Calu3 (cell line): ENCODE data around the gene HAO2.

GRCh38 chr1:117592117-117592854, 13.6 kb upstream of the TENT5C start:
- PRO-cap: no peak

DNA sequence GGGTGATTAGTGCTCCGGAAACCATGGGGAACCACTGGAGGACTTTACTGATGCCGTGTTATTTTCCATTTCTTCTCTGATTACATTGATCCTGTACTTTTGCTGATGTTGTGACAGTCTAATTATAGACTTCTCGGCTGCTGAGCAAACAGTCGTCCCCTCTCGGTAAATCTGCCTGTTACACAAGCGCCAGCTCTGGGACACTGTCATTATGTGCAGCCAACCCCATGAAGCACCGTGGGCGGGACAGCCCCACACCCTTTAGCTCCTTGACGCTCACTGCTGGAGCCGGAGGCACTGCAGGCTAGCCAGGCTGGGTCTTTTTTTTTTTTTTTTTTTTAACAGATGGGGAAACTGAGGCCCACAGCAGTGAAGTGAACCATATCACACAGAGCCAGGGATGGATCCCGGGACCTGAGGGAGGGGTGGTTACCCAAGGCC, 6.0 kb upstream of the TENT5C start:
- PRO-cap: no peak

DNA sequence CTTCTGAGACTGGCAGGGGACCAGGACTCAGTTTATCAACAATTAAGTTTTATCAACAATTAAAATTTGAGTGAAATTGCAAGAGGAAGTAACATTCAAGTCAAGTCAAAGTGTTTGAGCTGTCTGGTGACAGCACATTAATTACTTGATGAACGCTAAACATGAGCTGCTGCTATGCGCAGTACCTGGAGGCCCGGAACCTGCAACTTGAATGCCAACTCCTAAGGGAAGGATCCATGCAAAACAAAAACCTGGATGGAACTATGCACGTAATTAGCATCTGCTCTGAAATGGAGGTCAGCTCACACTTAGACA, 6.5 kb downstream of the TENT5C start:
- PRO-cap: no peak

DNA sequence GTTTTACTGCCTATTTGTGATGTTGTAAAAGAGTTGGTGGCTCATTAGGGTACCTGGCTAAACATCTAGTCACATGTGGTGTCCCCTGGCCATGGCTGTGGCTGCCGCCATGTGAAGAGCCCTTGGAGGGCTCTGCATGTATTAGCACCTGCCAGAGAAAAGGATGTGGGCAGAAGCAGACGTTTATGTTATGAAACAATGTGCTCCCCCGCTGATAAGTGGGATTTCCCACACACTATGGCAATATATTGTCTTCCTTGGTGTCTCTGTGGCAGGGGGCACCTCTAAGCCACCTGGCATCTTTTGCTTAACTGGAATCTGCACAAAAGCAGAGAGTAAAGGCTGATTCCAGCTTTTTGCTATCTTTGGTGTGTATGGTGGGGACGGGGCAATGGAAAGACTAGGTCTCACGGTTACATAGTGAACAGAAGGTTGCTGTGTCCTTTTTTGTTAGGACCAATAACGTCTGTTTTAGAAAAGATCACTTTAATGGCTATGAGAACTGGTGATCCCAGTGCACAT, 9.7 kb downstream of the TENT5C start:
- PRO-cap: no peak

GRCh38 chr1:117623186-117624378, 17.7 kb downstream of the TENT5C start:
- PRO-cap: no peak

- PRO-cap: no peak
Observed at GRCh38 chr1:117630105-117630423, 24.2 kb downstream of the TENT5C start.

DNA sequence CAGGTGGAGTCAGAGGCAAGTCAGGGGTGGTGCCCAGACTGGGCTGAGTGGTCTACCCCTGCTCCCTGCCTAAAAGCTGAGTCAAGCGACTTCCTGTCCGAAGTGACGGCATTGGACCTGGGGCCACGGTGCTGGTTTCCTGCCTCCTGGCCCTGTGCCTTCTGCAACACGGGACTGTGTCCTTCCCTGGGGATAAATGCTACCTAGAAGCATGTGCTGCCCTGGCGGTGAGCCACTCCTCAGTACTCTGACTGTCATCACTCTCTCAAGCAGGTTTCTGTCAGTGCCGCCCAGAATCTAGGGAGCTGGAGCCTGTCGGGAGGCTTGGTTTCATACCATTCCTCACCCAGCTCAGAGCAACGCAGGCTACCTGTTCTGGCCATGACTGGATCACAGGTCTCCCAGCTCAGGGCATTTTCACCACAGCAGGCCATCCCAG, 24.8 kb downstream of the TENT5C start:
- PRO-cap: no peak

DNA sequence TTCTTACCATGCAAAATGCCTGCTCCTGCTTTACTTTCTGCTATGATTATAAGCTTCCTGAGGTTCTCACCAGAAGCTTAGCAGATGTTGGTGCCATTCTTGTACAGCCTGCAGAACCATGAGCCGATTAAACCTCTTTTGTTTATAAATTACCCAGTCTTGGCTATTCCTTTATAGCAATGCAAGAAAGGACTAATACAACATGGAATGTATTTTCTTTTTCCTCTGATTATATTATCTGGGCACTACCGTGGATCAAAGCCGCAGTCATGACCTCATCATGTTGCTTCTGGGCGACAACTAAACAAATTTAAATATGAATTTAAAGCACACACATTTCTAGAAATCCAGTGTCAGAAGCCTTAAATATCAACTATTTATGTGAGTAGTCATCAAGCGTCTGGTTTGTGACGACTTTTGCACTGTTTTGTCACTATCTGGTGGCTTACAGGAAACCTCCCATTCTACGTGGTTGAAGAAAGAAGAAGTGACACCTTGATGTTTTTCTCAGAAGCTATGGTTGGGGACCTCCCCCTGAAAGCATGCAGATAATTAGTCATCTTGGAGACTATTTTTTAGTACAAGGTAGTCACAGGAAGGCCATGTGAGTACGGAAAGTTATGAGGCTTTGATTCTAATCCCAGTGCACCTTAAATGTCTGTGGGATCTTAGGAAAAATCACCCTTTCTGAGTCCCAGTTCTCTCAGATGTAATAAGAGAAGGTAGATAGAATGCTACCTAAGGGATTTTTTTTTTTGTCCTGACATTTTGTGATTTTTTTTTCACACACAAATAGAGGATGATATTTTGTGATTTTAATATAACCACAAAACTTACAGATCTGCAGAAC, 58.4 kb downstream of the TENT5C start:
- PRO-cap: no peak

GRCh38 chr1:117678442-117679137, 72.7 kb downstream of the TENT5C start:
- PRO-cap: no peak

- PRO-cap: no peak
Observed at GRCh38 chr1:117758786-117759579, 153.1 kb downstream of the TENT5C start.

DNA sequence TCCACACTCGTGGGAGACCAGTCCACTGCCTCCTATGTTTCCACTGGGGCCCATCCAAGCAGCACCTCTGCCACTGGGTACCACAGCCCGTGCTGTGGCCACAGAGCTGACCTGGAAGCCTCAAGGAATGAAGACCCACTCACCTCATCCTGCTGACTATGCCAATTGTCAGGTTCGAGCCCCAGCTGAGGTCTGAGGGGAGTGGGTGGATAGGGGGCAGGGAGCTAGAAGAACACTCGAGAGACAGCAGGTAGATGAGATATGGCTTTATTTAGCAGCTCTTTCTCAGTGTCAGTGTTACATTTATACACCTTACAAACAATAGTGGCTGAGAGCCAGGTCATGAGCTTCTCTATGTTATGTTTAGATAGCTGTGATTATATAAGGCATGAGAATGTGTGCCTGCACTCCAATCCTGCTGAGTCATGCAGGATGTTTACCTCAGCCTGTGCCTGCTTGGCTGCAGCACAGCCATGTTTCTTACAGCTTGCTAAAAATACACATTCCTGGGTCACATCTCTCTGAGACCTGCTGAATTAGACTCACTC, 107.8 kb downstream of the GDAP2 start:
- PRO-cap: no peak

GRCh38 chr1:119101458-119102181, 38.8 kb downstream of the WARS2 start:
- PRO-cap: no peak

GRCh38 chr1:119368638-119368915, at the start of gene HAO2:
TSS of gene HAO2 (plus strand) at chr1:119368785.
- PRO-cap: no peak

DNA sequence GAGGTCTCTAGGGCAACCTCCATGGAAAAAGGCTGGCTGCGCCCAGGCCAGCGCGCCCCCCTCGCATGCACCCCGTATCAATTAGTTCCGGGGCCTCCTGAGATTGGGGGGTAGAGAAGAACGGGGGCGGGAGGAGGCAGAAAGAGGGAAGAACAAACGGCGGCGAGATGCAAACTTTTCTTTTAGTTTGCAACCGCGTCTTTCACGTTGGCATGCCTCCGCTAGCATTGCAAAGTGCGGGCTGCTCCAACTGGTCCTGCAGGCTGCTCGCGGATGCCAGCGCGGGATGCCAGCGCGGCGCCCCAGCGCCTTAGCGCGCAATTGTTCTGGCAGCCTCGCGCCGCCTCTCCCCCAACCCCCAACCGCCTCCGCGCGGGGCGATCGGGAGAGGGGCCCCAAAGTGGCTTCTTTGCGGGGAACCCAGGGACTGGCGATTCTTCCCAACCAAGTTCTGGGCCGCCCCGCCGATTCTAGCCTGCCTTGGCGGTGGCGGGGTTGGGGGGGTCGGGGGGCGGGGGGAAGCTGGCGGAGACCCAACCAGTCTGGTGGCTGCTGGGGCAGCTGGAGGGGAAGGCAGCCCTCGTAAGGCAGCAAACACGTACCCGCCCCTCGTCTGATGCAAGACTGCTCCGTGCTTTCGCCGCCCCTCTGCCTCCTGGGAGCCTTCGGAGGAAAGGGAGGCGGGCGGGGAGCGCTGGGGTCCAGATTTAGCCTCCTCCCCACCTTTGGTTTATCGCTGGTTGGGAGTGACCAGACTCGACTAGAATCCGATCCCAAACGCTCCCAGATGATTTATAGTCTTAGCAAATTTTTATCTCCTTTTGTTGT, 663 bp downstream of the PHGDH start:
- PRO-cap: bidirectional peak, plus-strand start at position 361 of the sequence, minus-strand start at position 312 of the sequence; bidirectional peak, plus-strand start at position 665 of the sequence, minus-strand start at position 472 of the sequence

DNA sequence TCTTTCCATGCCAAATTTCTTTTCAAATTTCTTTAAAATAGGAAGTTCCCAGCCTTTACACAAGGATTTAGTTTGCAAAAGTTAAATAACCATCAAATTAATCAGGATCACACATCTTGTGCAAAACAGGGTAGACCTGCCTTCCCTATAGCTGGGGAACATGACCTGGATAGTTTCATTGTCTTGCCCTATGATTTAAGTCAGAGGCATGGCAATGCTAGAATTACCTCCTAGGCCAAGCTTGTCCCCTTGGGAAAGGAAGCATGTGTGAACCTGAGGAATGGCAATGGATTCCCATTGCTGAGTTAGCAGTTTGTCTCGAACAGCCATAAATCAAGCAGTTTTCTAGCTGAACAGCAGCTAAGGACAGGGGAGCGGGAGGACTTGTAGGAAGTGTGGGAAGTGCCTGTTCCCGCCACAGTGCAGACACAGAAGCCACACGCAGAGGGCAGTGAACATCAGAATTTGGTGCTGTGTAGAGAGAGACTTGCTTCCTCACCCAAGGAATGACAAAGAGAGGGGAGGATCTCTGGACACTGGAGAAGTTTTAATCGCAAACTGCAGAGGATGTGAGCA, 3.7 kb downstream of the PHGDH start:
- PRO-cap: no peak

- PRO-cap: no peak
Observed at GRCh38 chr1:119748708-119749260, 19.9 kb downstream of the HMGCS2 start.

DNA sequence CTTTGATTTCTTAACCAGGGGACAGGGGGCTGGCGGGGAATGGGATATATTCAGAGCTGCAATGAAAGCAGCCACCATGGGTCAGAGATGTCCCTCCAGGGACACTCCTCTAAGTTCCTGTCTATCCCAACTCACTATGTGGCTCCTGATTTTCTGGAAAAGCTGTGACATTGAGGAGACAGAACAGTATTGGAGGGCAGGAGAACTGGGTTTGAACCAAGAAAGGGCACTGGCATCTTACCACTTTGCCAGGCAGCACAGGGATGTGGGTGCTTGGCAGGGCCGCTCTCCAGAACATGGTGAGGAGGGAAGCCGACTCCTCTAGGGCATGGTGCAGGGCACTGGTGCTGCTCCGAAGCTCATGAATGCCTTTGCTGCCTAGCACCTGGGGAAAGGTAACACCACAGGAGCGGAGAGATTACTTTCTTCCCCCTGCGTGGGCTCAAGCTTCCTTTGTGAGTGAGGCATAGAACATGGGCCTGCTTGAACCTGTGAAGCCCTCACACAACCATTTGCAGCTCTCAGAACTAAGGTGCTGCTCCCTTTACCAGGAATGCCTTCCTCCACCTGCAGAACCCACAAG, 78.2 kb downstream of the NBPF8 start:
- PRO-cap: no peak

DNA sequence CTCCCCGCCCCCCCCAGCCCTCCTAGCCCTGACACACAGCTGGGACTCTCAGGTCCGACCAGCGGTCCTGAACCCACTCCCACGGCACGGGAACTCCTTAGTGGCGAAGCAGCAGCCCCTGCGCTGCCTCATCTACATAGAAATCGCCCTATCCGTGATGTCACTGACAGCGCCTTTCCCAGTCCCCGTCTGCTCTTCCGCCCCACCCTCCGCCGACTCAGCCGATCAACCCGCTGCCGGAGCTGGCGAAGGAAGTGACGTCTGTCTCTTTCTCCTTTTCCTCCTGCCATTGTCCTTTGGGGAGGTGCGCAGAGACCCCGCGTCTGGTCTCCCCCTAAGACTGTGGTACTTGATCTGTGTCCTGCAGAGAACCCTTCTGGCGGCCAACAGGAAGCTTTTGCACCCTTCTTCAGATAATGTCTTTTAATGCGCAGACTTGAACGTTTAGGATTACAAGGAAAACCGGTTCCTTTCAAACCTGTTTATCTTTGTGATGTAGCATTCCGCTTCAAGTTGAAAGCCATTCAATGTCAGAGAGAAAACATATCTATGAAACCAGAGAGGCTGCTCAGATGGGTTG, 38.4 kb upstream of the PPIAL4A start:
- PRO-cap: bidirectional peak, plus-strand start at position 289 of the sequence, minus-strand start outside the sequence

GRCh38 chr1:120914036-120914673, 24.6 kb downstream of the PPIAL4A start:
- PRO-cap: bidirectional peak, plus-strand start at chr1:120914219, minus-strand start at chr1:120914114

DNA sequence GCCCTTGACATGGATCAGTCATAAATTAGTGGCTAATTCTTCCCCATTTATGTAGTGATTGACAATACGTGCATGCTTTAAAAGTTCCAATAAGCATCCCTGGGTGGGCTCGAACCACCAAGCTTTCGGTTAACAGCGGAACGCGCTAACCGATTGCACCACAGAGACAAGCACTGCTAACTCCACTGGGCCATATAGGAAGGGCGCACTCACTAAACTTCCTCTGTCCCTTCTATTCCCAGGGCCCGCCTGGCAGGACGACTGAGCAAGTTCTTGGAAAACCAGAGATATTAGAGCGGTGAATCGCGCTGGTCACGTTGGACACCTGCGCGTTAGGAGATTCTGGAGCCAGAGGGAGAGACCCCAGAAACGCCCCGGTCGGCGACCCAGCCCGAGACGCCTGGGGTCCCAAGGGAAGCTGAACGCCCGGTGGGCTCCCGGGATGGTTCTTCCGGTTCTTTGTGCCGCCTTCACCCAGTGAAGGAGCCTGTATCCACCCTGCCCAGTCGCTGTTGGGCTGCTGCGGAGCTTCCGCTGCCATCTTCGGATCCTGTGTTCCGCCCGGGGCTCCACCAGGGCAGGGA, 62.7 kb downstream of the PPIAL4A start:
- PRO-cap: unidirectional peak, plus-strand start at position 222 of the sequence